Fibroblast of villous mesenchyme (primary cell): ENCODE measurements around the gene RNF187.

DNA sequence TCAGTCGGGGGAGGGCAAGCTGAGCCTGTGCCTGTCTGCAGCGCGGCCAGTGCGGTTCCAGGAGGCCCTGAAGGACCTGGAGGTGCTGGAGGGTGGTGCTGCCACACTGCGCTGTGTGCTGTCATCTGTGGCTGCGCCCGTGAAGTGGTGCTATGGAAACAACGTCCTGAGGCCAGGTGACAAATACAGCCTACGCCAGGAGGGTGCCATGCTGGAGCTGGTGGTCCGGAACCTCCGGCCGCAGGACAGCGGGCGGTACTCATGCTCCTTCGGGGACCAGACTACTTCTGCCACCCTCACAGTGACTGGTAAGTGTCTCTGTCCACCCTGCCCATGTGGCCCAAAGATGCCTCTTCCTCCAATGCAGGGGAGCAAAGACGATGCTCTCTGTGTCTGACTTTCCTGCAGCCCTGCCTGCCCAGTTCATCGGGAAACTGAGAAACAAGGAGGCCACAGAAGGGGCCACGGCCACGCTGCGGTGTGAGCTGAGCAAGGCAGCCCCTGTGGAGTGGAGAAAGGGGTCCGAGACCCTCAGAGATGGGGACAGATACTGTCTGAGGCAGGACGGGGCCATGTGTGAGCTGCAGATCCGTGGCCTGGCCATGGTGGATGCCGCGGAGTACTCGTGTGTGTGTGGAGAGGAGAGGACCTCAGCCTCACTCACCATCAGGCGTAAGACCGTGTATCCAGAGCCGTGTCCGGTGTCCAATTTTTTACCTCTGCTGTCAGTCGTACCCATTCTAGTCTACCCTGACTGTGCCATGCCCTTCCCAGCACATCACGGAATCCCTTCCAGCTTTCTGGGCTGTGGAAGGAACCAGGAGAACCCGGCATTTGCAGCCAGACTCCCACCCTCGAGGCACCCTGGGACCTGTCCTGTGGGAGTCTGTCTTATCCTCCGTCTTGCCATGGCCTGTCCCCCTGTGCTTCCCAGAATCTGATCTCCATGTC, 80.1 kb downstream of the OBSCN start:
- CAGE, long polyA plus RNA, result no peak

- CAGE, long polyA plus RNA, result no peak
Observed at GRCh38 chr1:228353208-228353565, 53.4 kb downstream of the TRIM11 start.

- CAGE, long polyA plus RNA, result no peak
Observed at GRCh38 chr1:228372102-228373255, 34.2 kb downstream of the TRIM11 start.

- CAGE, long polyA plus RNA, result no peak
Observed at GRCh38 chr1:228374678-228375318, 31.8 kb downstream of the TRIM11 start.

DNA sequence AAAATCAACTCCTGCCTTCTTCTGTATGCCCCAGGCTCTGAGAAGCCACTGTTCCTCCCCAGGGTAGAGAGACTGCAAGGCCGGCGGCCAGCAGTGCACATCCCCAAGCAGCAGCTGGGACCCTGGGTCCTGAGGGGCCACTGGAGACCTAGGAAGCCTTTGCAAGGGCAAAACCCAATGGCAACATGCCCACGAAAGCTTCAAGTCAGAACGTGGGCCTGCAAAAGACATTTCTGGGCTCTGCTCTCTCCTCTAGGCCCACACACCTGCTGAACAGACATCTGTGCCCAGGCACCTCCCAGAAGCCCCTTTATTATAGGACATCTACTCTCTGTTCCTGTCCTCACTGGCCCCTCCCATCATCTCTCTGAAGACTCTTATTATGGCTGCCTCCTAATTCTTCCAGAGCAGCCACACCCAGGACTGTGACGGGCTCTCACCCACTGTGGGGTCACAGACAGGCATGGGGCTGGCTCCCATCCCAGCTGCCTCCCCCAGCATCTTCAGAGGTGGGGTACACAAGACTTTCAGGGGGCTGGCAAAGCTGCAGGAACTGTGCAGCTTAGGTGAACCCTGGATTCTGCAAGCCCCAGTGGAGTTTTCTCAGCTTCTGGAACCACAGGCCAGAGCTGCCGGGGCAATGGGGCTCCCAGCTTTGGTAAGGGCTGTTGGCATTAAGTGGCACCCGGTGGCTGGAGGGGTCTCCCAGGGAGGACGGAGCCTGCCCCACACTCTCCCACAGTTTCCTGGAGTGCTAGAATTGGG, 12.7 kb downstream of the TRIM11 start:
- CAGE, long polyA plus RNA, result no peak

- CAGE, long polyA plus RNA, result no peak
Observed at GRCh38 chr1:228401975-228402465, 4.6 kb downstream of the TRIM11 start.

- CAGE, long polyA plus RNA, result no peak
Observed at GRCh38 chr1:228428975-228429174, 3.7 kb upstream of the H3-4 start.

GRCh38 chr1:228486968-228487471, at the start of gene RNF187:
Gene RNF187, plus strand, starts transcription at chr1:228487382.
- CAGE, long polyA plus RNA, result no peak

- CAGE, long polyA plus RNA, result no peak
Observed at GRCh38 chr1:228669153-228669508, 66.1 kb upstream of the RHOU start.

- CAGE, long polyA plus RNA, result no peak
Observed at GRCh38 chr1:228721325-228721773, 13.9 kb upstream of the RHOU start.

DNA sequence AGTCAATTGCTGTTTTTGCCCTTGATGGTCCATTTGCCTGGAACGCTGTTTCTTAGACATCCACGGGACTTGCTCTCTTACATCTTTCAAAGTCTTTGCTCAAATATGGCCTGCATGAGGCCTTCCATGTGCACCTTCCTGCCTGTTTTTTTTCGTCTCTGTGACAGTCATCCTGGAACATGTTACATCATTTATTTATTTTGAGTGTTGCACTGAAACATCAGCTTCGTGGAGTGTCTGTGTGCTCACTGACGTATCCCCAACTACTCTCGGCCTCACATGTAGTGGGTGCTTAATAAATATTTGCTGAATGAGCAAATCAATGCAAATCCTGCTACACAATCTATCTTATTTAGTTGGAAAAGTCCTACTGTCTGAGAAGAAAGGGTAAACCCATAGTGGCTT, 11.4 kb upstream of the RHOU start:
- CAGE, long polyA plus RNA, result no peak

- CAGE, long polyA plus RNA, result no peak
Observed at GRCh38 chr1:228782859-228783931, 47.9 kb downstream of the RHOU start.

- CAGE, long polyA plus RNA, result no peak
Observed at GRCh38 chr1:228826949-228827428, 91.7 kb downstream of the RHOU start.

- CAGE, long polyA plus RNA, result no peak
Observed at GRCh38 chr1:228833820-228834221, 98.5 kb downstream of the RHOU start.

GRCh38 chr1:228860681-228861291, 125.5 kb downstream of the RHOU start:
- CAGE, long polyA plus RNA, result no peak

DNA sequence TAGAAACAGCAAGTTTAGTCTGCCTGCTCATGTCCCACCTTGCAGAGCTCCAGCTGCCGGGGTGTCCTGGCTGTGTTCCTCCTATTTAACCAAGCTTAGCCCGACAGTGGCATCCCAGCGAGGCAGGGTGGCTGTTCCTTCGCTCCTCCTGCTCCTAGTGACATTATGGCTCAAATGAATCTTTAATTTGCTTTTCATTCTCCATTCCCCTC, 138.0 kb downstream of the RHOU start:
- CAGE, long polyA plus RNA, result no peak

DNA sequence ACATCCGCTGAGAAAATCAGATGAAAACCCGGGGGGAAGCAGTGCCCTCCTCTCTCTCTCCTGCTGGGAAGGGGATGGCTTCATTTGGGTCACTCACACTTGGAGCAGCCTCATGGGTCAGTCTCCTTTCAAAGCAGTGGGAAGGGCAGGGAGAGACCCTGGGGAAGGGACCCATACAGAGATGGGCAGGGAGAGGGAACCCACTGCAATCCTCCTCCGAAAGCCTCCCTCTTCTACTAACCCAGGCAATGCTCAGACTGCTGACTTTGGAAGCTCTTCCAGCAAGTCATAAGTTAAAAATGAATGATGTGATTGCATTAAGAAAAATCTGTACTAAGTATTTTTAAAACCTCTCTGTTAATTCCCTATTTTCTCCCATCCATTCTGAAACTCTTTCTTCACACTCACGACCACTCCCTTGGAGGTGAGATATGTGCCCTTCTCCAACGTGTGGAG, 185.2 kb downstream of the RHOU start:
- CAGE, long polyA plus RNA, result no peak

DNA sequence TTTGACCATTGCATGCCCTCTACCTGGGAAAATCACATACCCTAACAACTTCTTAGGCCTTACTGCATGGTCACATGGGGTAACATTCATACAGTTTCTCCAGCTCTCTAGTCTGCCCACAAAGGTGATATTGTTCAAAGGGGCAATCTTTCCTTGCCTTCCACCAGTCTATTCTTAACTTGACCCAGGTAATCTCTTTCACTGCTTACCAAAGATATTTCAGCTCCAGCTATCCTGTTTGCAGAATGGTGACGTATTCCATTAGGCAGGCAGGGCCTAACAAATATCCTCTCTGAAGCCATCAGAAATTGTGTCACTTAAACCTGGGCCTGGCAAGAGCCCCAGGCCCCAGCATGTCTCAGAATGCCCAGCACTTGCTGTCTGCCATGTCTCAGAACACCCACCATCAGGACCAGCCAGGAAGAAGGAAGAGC, 157.8 kb upstream of the RAB4A start:
- CAGE, long polyA plus RNA, result no peak

DNA sequence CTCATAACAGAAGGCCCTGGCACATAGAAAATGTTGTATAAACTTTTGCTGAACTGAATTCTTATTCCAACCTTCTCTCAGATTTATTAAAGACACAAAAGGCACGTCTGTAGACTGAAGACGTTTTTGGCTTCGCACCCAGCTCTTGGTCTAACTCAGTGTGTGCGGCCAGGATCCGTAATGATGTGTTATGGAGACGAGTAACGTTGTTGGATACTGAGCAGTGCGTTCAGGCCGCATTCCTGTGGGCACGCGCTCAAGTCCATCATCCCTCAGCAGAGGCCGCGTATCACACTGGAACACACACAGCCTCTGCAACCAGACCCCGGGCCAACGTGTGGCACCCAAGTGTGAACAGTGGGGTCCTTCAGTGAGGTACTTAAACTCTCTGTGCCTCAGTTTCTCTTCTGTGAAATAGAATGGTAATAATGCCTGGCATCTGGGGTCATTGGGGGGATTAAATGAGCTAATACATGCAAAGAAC, 154.7 kb upstream of the RAB4A start:
- CAGE, long polyA plus RNA, result no peak

DNA sequence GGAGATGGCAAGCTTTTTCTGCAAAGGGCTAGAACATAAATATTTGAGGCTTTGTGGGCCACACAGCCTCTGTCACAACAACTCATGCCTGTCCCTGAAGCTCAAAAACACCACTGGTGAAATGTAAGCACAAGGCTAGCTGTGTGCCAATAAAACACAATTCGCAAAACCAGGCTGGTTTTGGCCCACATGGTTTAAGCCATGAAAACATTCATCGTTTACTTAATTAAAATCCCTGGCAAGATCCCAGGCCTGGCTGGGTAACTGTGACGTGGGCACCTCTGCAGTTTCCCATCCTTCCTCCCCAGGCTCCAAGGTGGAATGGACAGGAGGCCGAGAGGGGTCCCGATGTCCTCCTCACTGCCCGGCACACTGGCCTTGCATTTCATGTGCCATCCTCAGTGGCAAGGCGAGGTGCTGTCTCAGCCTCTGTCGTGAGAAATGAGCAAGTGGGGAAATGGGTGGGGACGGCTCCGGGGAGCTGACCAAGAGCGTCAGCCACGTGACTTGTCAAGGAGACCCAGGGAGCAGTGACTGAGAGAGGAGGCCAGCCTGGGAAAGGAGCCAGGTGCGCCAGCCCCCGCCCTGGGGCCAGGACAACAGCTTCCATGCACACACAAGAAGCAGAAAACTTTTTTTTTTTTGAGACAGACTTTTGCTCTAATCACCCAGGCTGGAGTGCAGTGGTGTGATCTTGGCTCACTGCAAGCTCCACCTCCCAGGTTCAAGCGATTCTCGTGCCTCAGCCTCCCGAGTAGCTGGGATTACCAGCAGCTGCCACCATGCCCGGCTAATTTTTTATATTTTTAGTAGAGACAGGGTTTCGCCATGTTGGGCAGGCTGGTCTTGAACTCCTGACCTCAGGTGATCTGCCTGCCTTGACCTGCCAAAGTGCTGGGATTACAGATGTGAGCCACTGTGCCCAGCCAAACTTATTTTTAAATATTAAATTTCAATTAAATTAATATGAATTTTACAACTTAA, 153.0 kb upstream of the RAB4A start:
- CAGE, long polyA plus RNA, result no peak